Bronchus fibroblast of lung (primary cell): Measurements from ENCODE around the gene CDC45.

GRCh38 chr22:18950657-18951124 lies 14.6 kb upstream of the PRODH start:
- RAMPAGE, long total RNA, result no peak

GRCh38 chr22:19271921-19272620 lies 19.4 kb downstream of the CLTCL1 start:
- RAMPAGE, long total RNA, result no peak

- RAMPAGE, long total RNA, result no peak
Measured at GRCh38 chr22:19287008-19287832, 4.3 kb downstream of the CLTCL1 start.

DNA sequence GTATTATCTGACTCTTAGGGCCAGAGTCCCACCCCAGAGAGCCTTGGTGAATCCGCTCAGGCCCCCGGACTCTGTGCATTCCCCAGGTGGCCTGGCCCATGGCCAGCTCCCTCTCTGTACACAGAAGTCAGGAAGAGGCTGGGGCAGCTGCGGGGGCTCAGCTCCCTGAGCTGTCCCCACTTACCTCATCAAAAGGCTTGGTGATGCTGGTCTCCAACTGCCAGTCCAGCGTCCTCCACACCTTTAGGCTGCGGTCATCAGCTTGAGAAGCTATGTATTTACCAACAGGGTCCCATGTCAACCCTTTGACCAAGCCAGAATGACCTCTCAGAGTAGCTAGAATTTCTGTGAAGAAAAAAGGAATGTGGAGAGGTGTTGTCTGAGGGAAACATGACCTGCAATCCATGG lies 34.9 kb downstream of the HIRA start:
- RAMPAGE, long total RNA, result no peak

GRCh38 chr22:19397709-19398493 lies 33.6 kb downstream of the HIRA start:
- RAMPAGE, long total RNA, result no peak

- RAMPAGE, long total RNA, result no peak
Measured at GRCh38 chr22:19406559-19407505, 24.7 kb downstream of the HIRA start.

GRCh38 chr22:19422621-19423099 lies 8.9 kb downstream of the HIRA start:
- RAMPAGE, long total RNA, result no peak

DNA sequence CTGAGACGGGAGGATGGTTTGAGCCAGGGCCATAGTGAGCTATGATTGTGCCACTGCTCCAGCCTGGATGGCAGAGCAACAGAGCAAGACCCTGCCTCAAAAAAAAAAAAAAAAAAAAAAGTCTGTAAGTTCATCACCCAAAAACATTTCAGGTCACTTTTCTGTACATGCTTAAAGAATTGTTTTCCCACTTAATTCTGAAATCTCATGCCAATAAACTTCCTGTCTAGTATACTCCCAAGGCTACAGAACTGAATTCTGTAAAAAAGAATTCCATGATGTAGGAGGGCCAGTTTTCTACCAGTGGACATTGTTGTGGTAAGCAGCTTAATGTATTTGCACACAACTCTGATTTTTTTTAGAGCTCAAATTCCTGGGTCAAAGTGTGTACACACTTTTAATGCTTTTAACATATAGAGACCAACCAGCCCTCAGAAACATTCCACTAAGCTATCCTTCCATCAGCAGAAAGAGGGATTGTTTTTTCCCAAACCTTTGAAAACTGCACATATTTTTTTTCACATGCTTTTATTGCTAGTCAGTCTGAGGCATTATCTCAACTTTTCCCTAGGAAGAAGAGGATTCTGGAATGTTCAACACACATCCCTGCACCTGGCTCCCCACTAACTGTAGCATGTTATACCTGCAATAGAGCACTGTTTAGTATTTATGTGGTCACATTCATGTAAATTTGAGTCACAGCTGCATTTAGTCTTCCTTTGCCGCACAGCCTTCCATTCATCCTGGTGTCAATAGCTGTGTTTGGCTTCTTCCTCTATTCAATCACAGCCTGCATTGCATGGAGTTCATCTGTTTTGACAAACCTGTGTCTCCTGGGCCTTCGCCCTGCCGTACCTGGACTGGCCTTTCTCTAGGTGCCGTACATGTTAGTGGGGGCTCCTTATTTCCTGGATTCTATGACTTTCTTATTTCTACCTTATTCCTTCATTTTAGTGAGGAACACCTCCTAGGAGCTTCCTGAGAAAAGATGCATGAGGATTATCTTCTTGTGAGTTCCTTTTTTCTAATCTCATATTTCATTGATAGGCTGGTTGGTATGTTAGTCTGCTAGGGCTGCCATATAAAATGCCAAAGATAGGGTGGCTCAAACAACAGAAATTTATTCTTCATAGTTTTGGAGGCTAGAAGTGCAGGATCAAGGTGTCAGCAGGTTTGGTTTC lies 3.9 kb upstream of the C22orf39 start:
- RAMPAGE, long total RNA, result no peak

DNA sequence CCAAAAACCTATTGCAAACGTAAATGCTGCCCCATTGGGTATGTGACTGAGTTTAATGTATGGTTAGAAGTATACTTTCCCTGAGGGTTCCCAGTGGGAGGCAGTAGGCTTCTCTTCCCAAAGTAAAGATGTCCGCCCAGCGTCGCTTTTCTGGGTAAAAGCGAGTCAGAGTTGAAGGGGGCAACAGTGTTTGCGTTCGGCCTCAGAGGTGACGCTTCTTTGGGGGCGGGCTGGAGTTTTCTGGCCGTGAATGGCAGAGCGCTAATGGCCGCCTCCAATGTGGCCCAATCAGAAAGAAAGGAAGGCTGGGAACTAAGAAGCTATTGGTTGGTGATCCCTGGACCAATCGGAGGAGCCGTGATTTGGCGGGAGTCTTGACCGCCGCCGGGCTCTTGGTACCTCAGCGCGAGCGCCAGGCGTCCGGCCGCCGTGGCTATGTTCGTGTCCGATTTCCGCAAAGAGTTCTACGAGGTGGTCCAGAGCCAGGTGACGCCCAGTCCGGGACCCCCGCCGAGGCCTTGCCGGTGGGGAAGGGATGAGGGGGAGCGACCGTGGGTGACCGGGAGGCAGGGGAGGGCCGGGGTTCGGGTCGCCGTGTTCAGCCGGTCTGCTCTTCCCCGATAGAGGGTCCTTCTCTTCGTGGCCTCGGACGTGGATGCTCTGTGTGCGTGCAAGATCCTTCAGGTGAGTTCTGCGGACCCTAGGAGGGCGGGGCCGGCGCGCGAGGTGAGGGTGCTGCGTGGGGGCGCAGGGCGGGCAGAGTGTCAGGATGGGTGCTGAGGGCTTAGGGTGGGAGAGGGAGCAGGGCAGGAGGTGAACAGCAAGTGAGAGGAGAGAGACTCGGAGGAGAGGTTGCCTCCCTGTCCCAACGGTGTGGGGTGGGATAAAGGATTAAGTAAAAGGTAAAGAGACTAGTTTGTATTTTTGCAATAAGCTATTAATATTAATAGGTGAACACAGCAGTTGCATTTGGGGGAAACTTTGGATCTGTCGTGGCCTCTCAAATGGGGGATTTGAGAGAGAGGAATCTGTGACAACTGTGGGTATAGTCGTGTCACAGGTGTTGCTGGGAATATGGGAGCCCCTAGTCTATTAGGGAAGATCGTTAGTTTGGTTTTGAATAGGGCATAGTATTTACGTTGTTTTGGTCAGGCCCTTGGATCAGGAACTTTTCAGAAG lies at the start of gene CDC45:
Gene CDC45, plus strand, starts transcription at position 387 of the 1,179 bp plus-strand sequence.
- RAMPAGE, long total RNA, result start-site peak on the plus strand centred at position 398 of the sequence, 37 bp wide, 194 and 121 reads in 2 replicates

GRCh38 chr22:19604827-19605221 lies 80.6 kb upstream of the CLDN5 start:
- RAMPAGE, long total RNA, result no peak

GRCh38 chr22:19605375-19605915 lies 81.2 kb upstream of the CLDN5 start:
- RAMPAGE, long total RNA, result no peak

DNA sequence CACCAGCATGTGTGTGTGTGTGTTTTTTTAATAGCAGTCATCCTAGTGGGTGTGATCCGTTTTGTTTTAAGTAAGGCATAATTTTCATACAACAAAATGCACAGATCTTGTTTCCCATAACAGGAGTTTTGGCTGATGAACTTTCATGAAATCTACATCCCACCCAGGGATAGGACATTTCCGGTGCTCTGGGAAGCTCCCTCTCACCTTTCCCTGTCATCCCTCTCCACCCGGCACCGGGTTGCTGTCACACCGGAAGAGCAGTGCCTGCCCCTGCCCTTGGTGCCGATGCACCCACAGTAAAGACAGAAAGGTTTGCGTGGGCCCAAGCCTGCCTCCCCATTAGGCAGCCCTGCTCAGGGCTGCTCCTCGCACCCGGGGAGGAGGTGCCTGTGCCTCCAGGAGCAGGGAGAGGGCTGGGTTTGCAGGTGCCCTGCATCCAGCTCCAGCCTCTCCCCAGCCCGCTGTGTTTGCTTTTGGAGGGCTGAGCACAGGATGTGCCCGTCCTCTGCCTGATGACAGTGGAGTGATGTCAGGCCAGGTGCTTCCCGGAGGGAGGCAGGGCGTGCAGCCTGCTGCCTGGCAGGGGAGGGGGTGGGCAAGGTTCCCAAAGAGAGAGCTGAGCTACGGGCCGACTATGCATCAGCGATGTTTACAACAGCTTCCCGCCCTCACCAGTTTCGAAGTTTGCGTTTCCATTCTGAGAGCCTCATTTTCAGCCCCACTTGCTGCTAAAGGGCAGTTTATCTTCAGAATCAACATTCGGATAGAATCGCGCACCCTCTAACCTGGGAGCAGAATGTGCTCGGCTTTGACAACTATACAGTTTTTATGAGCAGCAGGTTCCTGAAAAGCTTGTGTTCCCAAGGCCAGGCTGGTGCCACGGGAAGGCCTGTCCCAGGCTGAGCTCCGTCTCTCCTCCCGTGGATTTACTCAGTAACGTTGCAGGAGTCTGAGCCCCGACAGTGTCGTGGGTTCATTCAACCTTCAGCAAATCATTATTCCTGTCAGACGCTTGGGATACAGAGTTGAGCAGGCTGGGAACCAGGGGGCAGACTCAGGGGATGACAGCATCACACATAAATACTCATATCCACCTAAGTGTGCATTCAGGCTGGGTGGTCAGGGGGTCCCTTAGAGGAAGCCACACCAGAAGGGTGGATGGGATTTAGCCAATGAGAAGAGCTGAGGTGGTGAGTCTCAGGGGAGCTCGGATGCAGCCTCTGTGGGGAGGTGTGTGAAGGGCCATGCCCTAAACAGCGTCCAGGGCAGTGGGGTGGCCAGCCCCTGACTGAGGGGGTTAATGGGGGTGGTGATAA lies 83.3 kb upstream of the CLDN5 start:
- RAMPAGE, long total RNA, result no peak

GRCh38 chr22:19725375-19725971 lies 2.1 kb downstream of the GP1BB start:
- RAMPAGE, long total RNA, result no peak

- RAMPAGE, long total RNA, result no peak
Measured at GRCh38 chr22:19756368-19757203, 4.0 kb upstream of the TBX1 start.

GRCh38 chr22:20107193-20107973 lies 8.5 kb upstream of the RANBP1 start:
- RAMPAGE, long total RNA, result no peak

DNA sequence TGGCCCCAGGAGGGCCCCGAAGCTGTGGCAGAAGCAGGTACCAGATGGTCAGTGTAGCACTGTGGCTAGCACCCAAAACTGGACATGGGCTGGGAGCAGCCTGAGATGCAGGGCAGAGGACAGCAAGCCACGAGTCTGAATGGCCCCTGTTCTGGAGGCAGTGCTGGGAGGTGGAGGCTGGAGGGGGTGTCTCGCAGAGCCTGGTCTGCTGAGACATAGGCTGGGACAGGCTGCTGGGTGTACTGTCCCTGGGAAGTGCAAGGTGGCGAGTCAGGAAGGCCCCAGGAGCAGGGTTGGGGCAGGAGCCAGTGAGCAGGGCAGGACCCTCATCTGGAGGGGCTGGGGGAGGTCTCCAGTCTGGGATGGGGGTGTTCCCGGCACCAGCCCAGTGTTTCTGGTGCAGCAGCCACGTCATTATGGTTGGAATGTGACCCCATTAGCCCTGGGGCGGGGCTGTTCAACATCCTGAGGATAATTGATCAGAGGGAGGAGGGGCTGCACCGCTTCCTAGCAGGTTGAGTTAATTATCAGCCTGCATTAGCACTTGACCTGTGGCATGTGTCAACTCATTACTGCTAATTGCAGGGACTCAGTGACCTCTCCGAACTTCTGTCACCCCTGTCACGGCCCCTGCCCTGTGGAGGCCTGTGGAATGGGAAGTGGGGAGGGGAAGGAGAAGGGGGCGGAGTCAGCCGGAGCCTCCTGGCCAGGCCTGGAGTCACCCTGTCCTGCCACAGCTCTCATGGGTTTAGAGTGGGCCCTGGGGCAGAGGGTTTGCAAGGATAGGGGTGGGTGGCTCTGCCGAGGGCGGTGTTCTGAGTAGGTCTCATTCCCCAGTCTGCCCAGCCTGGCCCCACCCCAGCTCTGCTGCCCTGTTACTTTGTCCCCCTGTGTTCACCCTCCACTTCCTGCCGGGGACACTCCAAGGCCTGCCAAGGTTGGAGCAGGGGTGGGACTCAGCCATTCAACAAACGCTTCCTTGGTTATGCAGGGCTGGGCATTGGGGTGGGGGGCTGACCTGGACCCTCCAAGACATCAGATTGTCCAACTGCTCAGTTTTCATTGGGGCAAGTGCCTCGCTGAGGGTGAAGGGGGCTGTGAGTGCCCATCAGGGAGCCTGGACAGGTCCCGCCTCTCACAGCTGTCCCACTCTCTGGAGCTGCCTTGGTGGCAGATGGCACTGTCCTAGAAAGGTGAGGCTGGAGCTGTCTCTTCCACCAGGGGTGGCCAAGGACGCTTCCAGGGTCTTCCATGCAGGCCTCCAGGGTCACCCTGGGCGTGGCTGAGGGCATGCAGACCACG lies 52.9 kb upstream of the CCDC188 start:
- RAMPAGE, long total RNA, result no peak

- RAMPAGE, long total RNA, result no peak
Measured at GRCh38 chr22:20237933-20238945, 29.9 kb downstream of the RTN4R start.

GRCh38 chr22:20290783-20291409 lies 22.8 kb upstream of the RTN4R start:
- RAMPAGE, long total RNA, result no peak

DNA sequence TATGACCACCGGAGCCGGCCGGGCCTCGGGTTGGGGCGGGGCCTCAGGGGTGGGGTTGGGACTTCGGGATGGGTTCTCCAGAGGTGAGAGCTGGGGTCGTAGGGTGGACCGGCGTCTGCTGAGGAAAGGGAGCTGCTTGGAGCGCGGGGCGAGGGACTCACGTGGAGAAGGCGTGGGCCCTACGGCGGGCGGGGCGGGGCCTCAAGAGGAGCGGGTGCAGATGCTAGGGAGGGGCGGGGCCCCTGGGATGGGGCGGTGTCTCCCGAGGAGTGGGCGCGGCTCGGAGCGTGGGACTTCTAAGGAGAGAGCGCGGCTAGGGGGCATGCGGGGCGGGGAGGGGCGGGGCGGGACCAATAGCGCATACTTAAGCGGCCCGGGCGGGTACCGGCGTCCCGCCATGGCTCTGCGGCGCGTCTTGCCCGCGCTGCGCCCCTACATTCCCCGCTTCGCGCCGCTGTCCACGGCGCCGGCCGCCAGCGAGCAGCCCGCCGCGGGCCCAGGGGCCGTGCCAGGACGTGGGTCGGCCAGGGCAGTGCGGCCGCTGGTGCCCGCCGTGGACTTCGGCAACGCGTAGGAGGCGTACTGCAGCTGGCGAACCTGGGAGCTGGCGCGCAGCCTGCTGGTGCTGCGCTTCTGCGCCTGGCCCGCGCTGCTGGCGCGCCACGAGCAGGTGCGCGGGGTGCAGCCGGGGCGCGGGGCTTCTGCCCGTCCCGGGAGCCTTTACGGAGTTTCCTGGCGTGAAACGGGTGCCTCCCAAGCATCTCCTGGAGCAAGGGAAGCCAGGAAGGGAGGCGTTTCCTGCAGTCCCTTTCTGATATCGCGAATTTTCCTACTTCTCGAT lies 20.3 kb downstream of the DGCR6L start:
- RAMPAGE, long total RNA, result no peak

GRCh38 chr22:20372250-20372960 lies 21.5 kb upstream of the ZNF74 start:
- RAMPAGE, long total RNA, result no peak